Body of pancreas (tissue), 2 donors: ENCODE data around the gene MED1.

DNA sequence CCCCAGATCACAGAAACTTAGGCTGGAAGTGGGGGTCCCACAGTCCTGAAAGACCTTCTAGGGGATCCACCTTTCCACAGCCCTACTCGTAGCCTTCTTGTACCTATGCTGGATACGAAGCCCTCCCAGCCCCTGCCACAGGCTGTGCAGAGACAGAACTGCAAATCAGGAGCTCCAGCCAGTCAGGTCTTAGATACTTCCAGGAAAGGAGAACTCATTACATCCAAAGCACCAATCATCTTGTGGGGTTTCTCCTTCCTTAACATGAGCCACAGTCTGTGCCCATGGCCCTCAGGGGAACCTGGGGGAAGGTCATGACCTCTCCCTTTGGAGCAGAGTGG, 14.8 kb downstream of the SRCIN1 start:
- PRO-cap = no peak
- RAMPAGE, long total RNA, 2 experiments = no peak in any of the 2 experiments

- PRO-cap = no peak
- RAMPAGE, long total RNA, 2 experiments = no peak in any of the 2 experiments
Measured at GRCh38 chr17:38609018-38609863, 3.5 kb upstream of the SRCIN1 start.

GRCh38 chr17:38699069-38699563, 6.0 kb upstream of the MLLT6 start:
- PRO-cap = no peak
- RAMPAGE, long total RNA, 2 experiments = no peak in any of the 2 experiments

- PRO-cap = unidirectional peak, plus-strand start at chr17:38728979
- RAMPAGE, long total RNA, 2 experiments = no peak in any of the 2 experiments
Measured at GRCh38 chr17:38728052-38729158, 1.7 kb upstream of the CISD3 start.

- PRO-cap = no peak
- RAMPAGE, long total RNA, 2 experiments = no peak in any of the 2 experiments
Measured at GRCh38 chr17:38748723-38749162, 607 bp upstream of the PCGF2 start.

GRCh38 chr17:38796841-38797468, 2.4 kb downstream of the PIP4K2B start:
- PRO-cap = no peak
- RAMPAGE, long total RNA, 2 experiments = no peak in any of the 2 experiments

- PRO-cap = no peak
- RAMPAGE, long total RNA, 2 experiments = no peak in any of the 2 experiments
Measured at GRCh38 chr17:38825536-38825925, 410 bp upstream of the CWC25 start.

GRCh38 chr17:38839964-38840518, 1.2 kb downstream of the C17orf98 start:
- PRO-cap = no peak
- RAMPAGE, long total RNA, 2 experiments = no peak in any of the 2 experiments

- PRO-cap = no peak
- RAMPAGE, long total RNA, 2 experiments = no peak in any of the 2 experiments
Measured at GRCh38 chr17:38851422-38851945, 2.0 kb downstream of the RPL23 start.

DNA sequence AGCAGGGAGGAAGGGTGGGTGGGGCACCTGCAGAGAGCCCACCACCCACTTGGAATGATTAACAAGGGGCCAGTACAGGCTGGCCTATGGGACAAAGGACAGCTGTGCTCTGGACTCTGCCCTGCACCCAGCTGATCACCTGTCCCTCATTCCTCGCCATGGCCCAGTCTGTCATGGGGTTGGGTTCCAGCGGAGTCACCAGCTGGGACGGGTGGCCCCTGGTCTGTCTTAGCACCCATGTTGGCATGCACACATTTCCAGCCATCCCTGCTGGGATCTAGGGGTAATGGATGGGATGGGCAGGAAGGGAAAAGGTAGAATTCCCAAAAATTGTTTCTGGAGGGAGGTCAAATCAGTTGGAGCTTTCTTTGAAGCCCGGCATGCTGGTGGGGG, 15.6 kb downstream of the LASP1 start:
- PRO-cap = no peak
- RAMPAGE, long total RNA, 2 experiments = no peak in any of the 2 experiments

- PRO-cap = no peak
- RAMPAGE, long total RNA, 2 experiments = no peak in any of the 2 experiments
Measured at GRCh38 chr17:38921896-38922322, 45.3 kb downstream of the FBXO47 start.

- PRO-cap = no peak
- RAMPAGE, long total RNA, 2 experiments = no peak in any of the 2 experiments
Measured at GRCh38 chr17:38923871-38924247, 43.3 kb downstream of the FBXO47 start.

DNA sequence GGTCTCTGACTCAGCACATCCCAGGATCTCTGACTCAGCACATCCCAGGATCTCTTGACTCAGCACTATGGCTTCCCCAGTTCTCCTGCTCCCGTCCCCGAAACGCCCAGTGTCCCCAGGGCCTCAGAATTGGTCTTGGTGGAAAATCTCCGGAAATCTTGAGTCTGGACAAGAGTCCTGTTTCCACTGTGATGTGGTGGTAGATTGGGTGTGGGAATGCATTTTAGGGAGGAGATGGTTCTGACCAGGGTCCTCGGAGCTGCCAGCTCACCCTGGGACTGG, 19.2 kb downstream of the PLXDC1 start:
- PRO-cap = no peak
- RAMPAGE, long total RNA, 2 experiments = no peak in any of the 2 experiments

DNA sequence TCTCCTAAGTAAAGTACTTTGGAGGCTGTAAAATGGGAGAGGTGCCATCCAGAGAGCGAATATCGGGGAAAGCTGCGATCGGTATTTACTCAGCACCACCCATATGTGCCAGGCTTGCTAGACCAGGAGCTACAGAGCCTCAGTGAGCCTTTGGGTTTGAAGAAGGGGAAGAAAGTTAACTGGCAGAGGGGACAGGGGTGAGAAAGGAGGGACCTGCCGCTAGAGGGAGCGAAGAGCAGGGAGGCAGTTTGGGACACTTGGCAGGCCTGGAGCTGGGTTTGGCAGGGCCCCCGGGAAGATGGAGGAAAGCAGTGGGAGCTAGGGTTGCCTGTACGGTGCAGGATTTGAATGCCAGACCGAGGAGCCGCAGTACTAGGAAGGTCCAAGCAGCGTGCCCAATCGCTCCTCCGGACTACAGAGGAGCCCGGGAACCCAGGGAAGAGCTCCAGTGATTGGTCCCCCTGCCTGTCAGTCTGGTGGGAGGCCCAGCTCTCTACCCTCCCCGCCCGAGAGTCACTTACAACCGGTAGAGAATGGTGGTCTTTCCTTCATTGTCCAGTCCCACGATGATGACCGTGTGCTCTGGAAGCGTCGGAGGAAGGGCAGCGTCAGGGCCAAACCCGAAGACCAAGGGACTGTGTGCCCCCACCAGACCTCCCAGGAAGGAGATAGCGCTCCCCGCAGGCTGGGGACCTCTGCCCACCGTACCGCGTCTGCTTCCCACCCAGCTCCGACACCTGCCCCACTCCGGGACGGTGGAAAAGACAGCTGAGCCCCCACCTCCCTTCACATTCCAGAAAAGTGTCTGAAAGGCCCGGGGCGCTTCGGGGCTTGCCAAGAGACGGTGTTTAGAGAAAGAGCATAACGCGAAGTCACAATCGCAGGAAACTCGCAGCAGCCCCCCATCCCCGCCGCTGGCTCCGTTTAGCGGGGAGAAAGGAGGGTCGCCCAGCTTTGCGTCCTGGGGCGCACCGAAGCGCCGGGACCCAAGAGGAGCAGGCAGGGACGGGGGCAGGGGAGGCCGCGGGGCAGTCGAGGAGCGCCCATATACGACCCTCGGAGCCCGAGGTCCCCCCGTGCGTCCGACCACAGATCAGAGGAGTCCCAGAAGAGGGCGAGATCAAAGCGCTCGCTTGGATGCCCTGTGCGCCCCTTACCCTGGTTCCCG, 1.0 kb downstream of the ARL5C start:
- PRO-cap = bidirectional peak, plus-strand start at position 347 of the sequence, minus-strand start at position 138 of the sequence
- RAMPAGE, long total RNA, 2 experiments = no peak in any of the 2 experiments

DNA sequence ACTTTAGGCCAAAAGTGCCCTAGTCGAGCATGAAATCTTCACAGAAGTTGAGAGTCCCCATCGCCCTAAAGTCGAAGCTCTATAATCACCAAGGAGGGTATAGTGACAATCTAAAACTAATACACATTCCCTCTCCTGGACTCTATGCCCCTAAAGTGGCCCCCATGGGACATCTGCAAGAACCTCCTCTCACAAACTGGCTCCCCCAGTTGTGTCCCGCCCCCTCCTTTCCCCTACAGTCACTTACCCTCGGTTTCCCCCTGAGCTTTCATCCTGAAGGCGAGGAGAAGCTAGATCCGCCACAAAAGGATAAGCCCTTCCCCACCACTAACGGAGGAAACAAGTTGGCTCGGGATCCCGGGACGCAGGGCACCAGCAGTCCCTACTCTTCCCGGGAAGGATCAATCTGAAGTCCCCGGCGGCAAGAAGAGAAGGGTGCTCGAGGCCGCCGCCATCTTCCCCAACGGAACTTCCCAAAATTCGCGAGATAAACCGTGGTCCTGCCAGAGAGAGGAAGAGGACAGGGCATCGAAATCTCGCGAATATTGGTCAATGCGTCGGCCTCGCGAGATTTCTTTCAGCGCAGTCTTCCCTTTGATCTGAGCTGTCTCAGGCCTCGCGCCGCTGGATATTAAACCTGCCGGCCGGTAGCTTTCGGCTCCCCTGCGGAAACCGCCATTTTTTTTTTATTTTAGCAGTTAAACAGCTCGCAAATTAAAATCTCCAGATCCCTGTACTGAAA, at the start of gene MED1:
Gene MED1 (minus strand): TSS at position 473 of the 742 bp plus-strand sequence.
- PRO-cap = bidirectional peak, plus-strand start at position 616 of the sequence, minus-strand start at position 472 of the sequence
- RAMPAGE, long total RNA, 2 experiments = start-site peak on the minus strand in 1 of 2 experiments, centred at position 463 of the sequence, 86 reads per replicate

DNA sequence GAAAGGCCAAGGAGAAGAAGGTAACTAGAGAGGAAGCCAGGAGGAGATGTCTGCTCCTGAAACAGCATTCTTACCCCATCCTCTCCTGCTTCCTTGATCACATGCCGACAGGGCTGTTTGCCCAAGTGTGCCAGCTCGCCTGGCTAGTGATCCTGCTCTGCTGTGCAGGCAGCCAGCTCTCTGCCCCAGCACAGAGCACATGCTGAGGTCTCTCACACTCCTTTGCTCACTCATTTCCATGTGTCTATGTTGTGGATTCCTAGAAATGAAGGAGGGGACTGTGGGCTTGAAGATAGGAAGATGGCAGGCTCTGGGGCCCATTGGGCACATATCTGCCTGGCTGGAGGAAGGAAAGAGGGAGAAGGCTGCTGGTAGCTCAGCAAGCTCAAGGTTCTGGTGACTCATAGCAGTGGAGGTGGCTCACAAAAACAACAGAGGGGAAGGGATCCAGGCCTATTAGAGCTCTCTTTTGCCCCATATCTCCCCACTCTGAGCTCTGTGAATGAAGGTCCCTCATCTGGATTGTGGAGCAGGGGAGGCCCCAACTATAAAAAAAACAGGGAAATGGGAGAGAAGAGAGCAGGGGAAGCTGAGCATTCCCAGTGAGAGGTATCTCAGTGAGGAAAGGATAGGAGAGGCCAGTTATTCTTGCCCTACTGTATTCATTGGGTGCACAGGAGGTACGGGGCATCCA, 54.2 kb downstream of the NEUROD2 start:
- PRO-cap = no peak
- RAMPAGE, long total RNA, 2 experiments = no peak in any of the 2 experiments

GRCh38 chr17:39606804-39607360, 838 bp downstream of the NEUROD2 start:
- PRO-cap = no peak
- RAMPAGE, long total RNA, 2 experiments = no peak in any of the 2 experiments

GRCh38 chr17:39623151-39623998, 3.4 kb upstream of the PPP1R1B start:
- PRO-cap = unidirectional peak, minus-strand start at chr17:39623520
- RAMPAGE, long total RNA, 2 experiments = no peak in any of the 2 experiments

GRCh38 chr17:39627042-39627876, 507 bp downstream of the PPP1R1B start:
- PRO-cap = no peak
- RAMPAGE, long total RNA, 2 experiments = no peak in any of the 2 experiments

- PRO-cap = no peak
- RAMPAGE, long total RNA, 2 experiments = no peak in any of the 2 experiments
Measured at GRCh38 chr17:39660647-39660881, 4.6 kb upstream of the TCAP start.